RPMI7951 (cell line): ENCODE results near the genes XDH and NLRC4.

DNA sequence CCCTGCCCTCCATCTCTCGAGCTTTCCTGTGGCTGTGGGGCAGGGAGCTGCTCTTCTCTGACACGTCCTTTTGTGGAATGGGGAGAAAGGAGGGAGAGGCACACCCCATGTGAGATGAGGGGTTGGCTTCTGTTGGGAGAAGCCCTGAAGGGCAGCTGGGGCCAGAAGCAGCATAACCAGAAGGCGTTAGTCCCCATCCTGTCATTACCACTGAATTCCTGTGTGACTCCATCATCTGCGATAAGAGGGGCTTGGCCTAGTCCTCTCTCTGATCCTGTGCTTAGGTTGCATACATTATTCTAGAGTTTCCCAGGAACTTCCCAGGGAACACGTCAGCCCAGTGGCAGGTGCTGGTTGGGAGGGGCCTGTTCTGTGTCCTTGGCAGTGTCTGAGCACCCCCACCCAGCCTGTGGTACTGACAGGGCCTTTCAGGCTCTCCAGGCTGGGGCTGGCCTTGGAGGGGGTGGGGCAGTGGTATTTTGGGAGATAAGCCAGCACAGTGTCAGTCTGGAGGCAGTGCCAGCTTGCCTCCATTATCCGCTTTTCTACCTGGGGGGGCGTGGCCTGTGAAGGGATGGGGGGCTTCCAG, 4.5 kb upstream of the TOGARAM2 start:
- RAMPAGE, long total RNA: no peak

- RAMPAGE, long total RNA: no peak
Observed at GRCh38 chr2:29053583-29054163, 20.6 kb downstream of the PCARE start.

- RAMPAGE, long total RNA: no peak
Observed at GRCh38 chr2:29066238-29066848, 8.0 kb downstream of the PCARE start.

- RAMPAGE, long total RNA: no peak
Observed at GRCh38 chr2:29076037-29076886, 1.9 kb upstream of the PCARE start.

DNA sequence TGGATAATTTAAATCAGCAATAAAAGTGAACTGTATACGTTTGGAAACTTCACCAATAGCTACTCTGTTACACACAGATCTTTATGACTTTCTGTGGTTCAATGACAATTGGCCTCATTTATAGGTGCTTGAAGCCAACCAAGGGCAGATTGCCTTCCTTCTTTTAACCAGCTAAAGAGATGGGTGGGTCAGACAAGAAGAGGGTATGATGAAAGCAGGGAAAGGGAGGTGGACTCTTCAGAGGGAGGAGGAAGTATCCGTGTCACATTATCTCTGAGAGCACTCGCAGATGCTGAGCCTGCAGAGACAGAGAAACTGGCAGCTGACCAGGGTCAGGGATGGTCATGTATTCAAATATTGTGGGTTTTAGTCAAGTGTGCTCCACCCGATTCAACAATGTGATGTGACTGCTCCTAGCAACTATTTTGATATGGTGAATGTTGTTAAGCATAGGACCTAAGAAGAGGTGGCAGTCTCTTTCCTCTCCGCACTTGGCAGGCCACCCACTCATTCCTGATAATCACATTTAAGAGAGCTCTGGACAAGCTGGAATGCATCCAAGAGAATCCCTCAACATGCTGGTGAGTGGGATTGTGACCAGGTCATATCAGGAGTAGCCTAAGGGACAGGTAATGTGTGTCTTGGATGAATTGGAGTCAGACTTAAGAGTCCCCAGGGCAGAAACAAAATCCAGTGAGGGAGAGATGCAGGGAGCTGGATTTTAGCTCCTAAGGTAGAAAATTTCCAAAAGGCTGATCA, 1.3 kb upstream of the CLIP4 start:
- RAMPAGE, long total RNA: no peak

GRCh38 chr2:29940729-29941111, 19.3 kb upstream of the ALK start:
- RAMPAGE, long total RNA: no peak

DNA sequence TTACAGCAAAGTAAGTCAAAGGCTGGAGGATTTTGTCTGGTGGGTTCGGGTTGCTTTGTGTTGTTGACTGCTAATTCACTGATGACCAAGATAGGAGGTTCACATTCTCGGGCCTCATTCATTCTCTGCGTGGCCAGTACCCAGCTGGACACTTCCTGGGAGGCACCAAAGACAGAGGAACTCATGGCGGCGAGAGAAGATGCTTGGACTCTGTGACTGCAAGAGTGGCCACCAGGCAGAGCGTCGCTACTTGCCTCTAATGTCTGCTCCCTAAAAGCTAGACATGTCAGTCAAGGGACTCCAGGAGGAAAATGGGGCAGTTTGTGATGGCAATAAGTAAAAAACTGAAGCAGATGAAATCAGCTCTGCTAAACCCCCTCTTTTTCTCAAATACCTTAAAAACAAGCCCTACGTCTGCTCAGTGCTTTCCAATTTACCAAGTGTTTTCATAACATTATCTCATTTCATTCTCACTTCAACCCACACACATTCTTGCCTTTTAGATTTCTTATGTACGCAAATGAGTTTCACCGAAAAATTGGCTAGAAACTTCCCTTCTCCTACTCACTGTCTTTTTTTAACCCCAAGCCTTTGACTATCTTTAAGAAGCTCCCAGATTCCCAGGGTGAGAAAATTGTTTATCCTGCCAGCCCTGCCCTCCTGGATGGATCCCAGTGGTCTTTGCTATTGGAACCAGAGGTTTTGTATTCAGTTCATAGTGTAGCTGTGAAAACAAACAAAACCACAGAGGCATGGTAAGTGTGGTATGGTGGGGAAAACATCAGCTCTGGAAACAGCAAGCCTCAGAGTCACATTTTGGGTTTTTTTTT, 4.9 kb upstream of the LBH start:
- RAMPAGE, long total RNA: no peak

DNA sequence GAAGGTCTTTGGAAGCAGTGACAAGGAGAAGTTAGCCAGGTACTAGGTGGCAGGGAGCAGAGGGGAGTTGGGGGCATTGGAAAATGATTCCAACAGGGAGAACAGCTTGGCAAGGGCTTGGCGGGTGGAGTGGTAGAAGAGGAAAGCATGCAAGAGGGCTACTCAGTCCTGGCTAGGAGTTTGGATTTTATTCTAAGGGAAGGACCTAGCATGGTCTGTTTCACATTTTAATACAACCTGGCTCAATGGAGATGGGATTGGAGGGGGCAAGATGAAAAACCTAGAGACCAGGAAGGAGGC, 29.1 kb downstream of the LBH start:
- RAMPAGE, long total RNA: no peak

DNA sequence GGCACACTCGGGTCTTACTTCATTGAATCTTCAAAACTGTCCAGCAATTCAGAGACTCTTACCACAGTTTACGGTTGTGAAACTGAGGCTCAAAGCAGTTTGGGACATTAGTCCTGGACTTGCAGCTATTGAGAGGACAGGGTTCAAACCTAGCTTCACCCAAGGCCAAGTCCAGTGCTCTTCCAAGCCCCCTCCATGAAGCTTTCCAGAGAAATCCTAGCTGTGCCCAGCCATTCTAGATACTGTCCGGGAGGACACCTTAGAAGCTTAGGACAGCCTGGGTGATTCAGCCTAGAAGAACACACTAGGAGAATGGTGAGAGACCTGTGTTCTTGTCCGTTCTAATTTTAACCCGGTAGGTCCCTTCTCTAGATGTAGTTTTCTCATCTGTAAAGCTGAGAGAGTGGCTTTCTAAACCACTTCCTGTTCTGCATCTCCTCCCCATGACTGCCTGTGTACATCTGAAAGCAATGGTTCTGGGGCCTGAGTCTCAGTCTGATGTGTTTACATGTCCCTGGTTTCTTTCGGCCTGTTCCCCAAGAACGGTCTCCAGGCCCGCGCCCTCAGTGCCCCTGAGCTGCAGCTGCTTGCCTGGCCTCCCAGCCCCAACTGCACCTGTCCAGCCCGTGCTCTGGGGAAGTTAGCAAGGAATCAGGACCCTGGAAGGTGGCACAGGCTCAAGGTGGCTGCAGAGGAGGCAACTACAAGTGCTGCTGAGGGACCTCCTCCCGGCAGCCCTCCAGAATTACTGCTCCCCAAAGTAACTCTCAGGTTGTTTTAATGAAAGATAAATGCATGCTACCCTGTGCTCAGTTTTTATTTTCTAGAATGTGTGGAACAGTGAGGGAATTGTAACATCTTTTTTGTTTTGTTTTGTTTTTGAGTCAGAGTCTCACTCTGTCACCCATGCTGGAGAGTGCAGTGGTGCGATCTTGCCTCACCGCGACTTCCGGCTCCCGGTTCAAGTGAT, 105.8 kb downstream of the LBH start:
- RAMPAGE, long total RNA: no peak

GRCh38 chr2:30447740-30448175, 712 bp downstream of the LCLAT1 start:
- RAMPAGE, long total RNA: no peak

- RAMPAGE, long total RNA: no peak
Observed at GRCh38 chr2:30688663-30689511, 118.4 kb downstream of the CAPN13 start.

GRCh38 chr2:30756076-30756657, 51.1 kb downstream of the CAPN13 start:
- RAMPAGE, long total RNA: no peak

GRCh38 chr2:30979859-30980425, 158.3 kb downstream of the GALNT14 start:
- RAMPAGE, long total RNA: no peak

GRCh38 chr2:31227645-31227953, 6.4 kb upstream of the EHD3 start:
- RAMPAGE, long total RNA: no peak

- RAMPAGE, long total RNA: no peak
Observed at GRCh38 chr2:31239633-31240287, 5.8 kb downstream of the EHD3 start.

DNA sequence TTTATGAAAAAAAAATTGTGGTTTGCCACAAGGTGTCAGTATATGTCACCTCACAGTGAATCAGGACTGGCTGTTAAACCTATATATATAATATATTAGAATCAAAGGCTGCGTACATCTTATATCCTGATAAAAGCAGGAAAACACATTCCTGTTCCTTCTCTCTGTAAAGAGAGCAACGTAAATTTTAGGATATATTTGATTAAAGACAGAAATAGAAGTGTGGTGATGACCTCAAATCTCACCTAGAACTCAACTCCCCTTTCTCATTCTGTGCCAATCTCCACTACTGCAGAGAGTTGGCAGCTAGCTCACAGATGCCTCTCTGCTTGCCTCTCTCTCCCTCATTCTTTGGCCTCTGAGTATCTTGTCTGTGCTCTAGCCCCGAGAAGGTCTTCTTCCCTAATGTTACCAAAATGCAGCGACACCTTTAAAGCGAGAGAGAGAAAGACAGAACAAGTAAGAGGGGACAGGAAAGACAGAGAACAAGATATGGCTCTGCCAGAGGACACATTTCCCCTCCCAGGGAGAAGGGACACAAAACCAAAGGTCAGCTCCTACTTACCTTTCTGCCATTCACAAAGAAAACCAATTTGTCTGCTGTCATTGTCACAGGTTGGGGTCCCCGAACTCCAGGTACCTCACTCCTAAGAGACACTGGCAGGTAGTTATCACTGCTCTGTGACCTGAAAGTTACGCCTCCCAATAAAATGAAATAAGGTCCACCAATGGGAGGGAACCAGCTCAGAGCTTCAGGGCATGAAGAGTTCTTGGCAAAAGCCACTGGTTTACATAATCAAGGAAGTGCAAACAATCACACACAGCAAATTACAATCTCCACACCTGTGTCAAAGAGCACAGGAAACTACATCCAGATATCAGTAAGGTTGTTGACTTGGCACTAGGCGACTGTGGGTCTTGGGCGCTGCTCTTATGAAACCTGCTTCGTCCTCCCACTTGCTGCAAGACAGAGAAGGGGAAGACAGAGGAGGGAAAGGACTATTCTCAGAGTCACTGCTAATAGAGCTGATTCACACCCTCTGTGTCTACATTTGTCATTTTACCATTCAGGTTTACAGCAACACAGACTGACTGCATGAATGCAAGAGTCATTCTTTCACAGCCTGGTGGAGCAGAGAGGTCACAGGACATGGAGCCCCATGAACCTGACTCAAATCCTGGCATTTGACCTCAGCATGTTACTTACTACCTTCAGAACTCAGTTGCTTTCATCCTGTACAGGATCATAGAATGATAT, at the start of gene XDH:
TSS of gene XDH (minus strand) at position 683 of the 1,258 bp plus-strand sequence.
- RAMPAGE, long total RNA: no peak

DNA sequence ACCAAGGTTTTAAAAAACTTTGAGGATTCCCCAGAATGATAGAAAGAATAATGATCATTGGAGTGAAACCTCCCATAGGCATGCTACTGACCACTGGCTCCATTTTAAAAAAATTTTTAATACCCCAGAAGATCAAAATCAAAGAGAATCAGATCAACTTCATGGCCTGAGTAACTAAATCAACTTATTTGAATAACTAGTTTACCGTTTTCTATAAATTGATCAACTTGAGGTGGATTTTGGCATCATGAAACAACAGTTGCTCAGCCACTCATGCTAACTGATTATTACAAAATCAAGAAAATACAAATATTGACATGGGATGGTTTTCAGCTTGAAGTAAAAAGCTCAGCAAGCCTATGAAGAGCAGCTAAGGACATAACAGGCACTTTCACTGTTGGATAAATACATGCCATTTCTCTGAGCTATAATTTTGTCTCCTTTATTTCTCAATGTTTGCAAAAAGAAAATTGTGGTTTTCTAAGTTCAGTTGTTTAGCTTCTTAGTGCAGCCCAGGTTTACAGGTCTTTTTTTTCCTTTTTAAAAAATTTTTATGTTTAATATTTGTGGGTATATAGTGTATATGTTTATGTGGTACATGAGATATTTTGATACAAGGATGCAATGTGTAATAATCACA, 18.9 kb downstream of the SRD5A2 start:
- RAMPAGE, long total RNA: no peak

GRCh38 chr2:31879026-31880070, 131.5 kb downstream of the MEMO1 start:
- RAMPAGE, long total RNA: no peak

- RAMPAGE, long total RNA: no peak
Observed at GRCh38 chr2:32008959-32009335, 1.9 kb downstream of the MEMO1 start.

DNA sequence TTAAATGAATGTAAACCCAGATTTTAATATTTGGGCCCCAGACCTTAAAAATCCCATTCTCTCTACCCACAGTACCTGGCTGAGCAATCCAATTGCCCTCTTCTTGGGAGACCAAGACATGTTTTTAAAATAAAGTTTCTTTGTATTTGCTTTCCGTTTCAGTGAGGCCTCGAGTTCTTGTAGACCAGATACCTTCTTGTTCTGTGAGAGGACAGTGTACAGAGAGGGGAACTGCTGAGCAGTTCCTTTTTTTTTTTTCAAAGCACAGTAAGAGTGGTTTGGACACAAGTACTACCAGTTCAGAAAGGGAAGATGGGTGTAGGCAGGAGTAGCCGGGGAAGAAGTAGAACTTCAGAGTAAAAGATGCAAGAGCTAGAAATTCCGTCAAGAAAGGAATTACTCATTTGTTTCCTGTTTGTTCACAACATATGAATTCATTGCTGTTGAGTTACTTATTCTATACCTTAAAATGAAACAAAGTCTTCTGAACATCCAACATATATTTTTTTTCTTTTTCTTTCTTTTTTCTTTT, at the start of gene NLRC4:
TSS of gene NLRC4 (minus strand) at position 224 of the 532 bp plus-strand sequence.
- RAMPAGE, long total RNA: no peak